Esophagus squamous epithelium (tissue), 4 donors: Measurements from ENCODE around the gene SIKE1.

DNA sequence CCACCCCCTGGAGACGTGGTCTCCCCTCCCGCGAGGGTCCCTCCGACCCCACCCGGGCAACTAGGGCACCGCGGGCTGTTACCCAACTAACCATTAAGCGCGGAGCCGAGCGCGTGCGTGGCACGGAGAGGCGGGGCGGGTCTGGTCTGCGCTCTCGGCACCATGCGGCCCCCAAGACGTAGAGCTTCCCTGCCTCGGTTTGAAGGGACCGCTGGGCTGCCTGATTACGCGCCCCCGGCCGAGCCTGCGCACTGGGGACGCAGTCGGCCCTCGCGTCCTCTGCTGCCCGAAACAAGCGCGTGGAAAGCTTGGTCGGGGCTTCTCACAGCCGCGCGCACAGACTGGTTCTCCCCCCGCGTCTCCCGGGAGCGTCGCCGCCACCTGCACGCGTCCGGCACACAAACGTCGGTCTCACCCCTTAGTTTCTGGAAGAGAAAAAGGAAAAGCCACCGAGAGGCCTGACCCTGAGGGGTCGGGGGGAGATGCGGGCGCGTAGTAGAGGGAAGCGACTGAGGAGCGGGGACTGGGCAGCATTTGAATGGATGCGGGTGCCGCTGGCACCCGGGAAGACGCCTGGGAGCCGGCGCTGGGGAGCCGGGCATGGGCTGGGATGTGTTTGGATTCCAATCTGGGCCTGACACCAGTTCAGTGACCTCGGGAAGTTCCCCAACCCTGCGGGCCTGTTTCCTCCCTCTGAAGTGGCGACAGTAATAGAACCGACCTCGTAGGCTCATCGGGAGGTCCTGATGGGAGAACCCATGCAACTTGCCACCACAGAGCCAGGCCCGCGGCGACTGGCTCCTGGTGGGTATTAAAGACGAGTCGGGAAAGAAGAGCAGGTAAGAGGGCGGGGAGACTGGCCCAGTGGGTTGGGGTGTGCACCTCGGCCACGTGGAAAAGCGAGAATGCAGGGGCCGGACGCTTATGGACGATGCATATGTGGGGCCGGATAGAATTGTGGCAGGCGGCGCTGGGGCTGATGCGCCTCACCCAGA lies 106.1 kb downstream of the SLC16A1 start:
- PRO-cap: unidirectional peak, minus-strand start at position 201 of the sequence
- RAMPAGE, long total RNA, 4 experiments: no peak in any of the 4 experiments

GRCh38 chr1:112904990-112905483 lies 51.0 kb downstream of the SLC16A1 start:
- PRO-cap: no peak
- RAMPAGE, long total RNA, 4 experiments: no peak in any of the 4 experiments

DNA sequence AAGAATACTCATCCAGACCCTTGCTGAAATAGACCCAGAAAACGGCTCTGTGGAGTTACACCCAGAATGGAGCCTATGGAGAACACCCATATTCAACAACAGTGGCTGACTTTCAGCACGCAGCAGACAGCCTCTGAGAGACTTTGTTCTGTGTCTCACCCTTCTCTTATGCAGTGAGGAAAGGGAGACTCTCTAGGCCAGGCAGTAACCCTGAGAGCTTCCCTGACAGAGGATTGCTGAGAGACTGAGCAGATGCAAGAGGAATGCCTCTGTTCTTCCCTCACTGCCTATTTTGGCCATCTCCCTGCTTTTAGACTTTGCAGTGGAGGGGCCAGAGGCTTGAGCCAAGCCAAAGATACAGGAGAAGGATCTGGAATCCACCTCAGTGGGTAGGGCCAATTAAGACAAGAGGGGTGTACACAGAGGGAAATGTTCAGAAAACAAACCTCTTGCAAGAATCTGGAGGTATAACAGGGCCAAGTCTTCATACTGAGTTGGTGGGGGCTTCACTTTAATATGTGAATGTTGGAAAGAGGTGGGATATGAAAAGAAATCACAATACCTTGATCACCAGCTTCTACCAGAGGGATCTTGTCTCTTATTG lies 41.9 kb upstream of the SLC16A1 start:
- PRO-cap: unidirectional peak, minus-strand start at position 168 of the sequence
- RAMPAGE, long total RNA, 4 experiments: no peak in any of the 4 experiments

DNA sequence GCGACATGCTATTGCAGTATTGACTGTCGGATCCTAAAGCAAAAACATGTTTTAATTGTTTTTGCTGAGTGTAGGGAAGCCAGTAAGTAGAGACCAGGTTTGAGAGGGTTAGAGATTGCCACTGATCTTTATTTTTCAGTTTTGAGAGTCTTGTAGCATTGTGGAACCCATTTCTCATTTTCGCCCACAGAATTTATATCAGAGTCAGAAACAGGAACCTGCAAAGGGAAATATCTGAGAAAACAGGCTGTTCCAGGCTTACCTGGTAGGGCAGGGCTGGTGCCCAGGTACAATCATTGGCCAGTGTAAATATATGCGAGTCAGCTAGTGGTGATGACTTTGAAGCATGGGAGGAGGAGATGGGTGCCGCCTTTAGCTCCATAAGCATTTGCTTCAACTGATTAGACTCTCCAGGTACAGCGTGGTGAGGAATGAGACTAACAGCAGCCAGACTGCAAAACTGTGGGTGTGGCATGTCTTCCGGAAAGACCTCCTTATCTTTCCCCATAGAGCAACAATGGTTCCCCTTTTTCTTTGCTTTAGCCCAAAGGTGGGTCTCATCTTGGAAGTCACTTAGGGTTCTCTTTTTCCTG lies 137.1 kb downstream of the LRIG2 start:
- PRO-cap: no peak
- RAMPAGE, long total RNA, 4 experiments: no peak in any of the 4 experiments

- PRO-cap: no peak
- RAMPAGE, long total RNA, 4 experiments: no peak in any of the 4 experiments
Measured at GRCh38 chr1:113438194-113438753, 48.0 kb downstream of the MAGI3 start.

DNA sequence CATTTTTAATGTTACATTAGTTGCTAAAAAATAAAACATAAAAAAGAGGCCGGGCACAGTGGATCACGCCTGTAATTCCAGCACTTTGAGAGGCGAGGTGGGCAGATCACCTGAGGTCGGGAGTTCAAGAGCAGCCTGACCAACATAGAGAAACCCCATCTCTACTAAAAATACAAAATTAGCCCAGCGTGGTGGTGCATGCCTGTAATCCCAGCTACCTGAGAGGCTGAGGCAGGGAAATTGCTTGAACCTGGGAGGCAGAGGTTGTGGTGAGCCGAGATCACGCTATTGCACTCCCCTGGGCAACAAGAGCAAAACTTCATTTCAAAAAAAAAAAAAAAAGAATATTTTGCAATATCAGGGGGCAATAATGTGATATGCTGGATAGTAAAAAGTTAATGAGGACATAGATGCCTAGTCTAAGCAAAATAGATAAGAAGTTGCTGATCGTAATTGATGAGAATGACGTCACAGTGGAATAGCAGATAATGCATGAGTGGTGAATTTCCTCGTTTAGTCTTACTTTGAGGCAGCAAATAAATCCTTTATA lies 58.6 kb downstream of the MAGI3 start:
- PRO-cap: no peak
- RAMPAGE, long total RNA, 4 experiments: no peak in any of the 4 experiments

DNA sequence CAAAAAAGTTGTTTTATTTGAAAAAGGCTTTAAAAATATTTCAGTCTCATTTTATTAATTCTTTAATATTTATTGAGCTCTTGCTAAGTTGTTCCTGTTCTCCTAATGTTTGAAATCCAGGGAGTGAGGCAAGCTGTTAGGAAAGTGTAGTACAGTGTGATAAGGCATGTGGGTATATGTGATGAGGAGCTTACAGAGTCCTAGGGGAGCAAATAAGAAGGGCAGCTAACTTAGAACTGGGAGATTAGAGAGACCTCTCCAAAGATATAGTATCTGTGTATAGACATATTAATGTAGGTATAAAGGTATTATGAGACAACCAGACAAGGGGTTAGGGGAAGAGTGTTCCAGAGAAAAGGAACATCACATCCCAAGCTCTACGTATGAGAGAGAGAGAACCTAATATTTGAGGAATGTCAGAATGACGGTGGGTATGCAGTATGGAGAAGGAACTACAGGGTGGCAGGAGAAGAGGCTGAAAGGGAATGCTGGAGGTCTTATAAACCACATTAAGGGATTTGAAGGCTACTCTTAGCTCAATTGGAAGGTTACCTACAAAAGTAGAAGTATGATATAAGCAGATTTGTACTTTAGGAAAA lies 135.9 kb downstream of the MAGI3 start:
- PRO-cap: no peak
- RAMPAGE, long total RNA, 4 experiments: no peak in any of the 4 experiments

- PRO-cap: no peak
- RAMPAGE, long total RNA, 4 experiments: no peak in any of the 4 experiments
Measured at GRCh38 chr1:113557440-113558071, 167.2 kb downstream of the MAGI3 start.

DNA sequence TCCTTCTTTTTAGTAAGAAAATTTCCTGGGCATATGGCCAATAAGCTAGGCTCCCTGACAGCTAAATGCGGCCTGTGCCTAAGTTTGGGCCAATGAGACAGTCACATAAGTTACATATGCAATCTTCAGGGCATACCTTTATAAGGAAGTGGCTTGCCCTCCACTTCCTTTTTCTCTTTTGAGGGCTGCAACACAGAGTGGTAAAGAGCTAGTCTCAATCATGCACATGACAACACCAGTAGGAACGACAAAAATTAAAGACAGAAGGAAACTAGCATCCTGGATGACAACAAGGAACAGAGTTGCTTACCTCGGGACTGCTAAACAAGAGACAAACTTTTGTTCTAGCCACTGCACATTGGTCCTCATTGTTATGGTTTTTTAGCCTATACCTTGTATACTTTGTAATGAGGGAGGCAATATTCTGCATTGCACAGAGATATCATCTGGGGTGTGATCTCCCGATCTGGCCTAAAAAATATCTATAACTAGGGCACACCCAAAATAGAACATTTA lies 24.3 kb upstream of the PHTF1 start:
- PRO-cap: no peak
- RAMPAGE, long total RNA, 4 experiments: no peak in any of the 4 experiments

GRCh38 chr1:113793577-113793827 lies 18.8 kb downstream of the RSBN1 start:
- PRO-cap: no peak
- RAMPAGE, long total RNA, 4 experiments: no peak in any of the 4 experiments

DNA sequence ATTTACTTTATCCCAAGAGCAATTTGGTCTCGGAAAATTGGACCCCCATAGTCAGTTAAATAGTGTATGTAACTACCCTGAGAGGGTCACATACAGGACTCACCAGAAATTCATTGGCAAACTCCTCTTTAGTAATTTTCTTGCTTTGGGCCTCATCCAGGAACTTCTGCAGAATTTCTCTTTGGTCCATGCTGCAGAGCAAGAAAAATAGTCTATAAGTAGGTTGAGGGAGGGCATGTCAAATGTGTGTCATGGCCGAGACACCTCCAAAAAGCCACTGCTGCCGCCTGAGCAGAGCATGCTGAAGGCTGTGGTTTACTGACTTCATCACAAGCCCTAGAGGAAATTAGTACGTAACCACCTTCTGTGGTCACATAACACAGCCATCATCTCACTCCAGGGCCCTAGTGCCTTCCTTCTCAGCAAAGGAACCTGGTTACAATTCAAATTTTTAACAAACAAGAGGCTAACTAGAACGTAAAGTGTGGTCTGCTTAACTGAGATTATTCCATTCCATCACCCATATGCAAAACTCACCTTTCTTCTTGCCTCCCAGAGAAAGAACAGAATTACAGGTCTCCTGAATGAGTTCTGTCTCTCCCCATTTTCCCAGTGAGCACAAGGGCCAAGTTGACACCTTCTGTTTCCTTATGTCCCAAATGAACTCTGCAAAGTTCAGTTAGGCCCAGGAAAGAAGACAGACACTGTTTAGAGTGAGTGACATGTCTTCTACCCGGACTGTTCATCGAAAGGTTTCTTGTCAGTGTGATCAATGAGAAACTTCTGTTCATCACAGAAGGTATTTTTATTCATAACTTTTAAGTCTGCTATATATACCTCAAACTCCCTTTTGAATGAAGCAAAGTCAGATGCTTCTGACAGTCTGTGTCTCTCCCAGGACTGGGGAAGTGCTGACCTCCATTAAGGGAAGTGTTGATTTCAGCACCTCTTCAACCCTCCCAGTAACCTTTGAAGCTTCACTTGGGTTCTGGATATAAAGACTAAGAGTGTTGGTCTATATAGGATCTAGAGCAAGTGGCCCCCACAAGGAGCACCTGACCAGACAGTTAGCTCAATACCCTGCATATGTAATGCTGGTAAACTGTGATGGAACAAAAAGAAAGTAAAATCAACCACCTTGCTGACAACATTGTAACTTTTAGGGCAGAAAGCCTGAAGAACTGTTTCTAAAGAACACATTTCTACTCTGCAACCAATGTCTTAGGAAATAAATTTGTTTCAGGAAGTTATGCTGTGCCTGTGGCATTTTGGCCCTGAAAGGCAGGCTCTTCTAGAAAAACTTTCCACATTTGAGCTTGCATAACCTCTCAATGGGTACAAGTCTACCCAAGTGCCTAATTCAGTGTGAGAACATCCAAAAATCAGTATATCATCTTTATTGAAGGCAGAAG lies 15.4 kb downstream of the BCL2L15 start:
- PRO-cap: bidirectional peak, plus-strand start at position 370 of the sequence, minus-strand start at position 279 of the sequence
- RAMPAGE, long total RNA, 4 experiments: start-site peak on the minus strand in 2 of 4 experiments, centred at positions 276 to 293 of the sequence, 8 to 10 reads per replicate

- PRO-cap: no peak
- RAMPAGE, long total RNA, 4 experiments: no peak in any of the 4 experiments
Measured at GRCh38 chr1:113969766-113970689, 9.2 kb upstream of the OLFML3 start.

- PRO-cap: no peak
- RAMPAGE, long total RNA, 4 experiments: no peak in any of the 4 experiments
Measured at GRCh38 chr1:114023129-114023704, 43.9 kb downstream of the OLFML3 start.

- PRO-cap: bidirectional peak, plus-strand start at chr1:114672099, minus-strand start at chr1:114672084
- RAMPAGE, long total RNA, 4 experiments: no peak in any of the 4 experiments
Measured at GRCh38 chr1:114671808-114672316, 2.0 kb upstream of the DENND2C start.

DNA sequence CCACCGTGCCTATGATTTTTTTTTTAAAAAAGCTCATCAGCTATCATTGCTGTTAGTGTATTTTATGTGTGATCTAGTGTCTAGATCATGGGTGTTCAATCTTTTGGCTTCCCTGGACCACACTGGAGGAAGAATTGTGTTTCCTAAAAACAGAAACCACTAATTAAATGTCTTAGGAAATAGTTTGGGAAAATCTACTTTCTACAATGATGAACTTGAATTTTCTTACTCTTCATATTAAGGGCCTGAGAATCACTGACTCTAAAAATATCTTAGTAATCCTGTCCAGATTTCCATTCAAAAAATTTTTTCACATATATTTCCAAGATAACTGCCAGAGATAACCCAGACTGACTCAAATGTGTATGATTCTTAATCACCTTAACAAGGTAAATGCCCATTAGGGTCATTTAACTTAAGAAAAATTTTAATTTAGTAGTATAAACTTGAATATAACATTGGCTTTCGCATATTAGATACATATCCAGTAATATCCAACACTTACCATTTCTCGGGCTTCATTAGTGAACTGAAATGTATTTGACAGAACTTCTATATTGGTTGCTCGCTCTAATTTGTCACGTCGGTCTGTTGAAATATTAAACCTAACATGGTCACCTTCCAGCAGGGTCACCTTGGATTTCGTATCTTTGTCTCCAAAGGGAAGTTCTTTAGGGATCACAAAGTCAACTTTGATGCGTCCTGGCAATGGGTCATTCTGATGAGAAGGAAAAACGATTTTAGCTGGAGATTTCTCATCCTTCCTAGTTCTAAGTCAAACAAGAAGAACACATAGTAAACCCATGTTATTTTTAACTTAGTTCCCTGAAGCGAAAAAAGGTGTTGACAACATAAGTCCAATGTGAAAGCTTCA lies 15.8 kb upstream of the NRAS start:
- PRO-cap: no peak
- RAMPAGE, long total RNA, 4 experiments: no peak in any of the 4 experiments

GRCh38 chr1:114736986-114737336 lies 20.4 kb upstream of the NRAS start:
- PRO-cap: no peak
- RAMPAGE, long total RNA, 4 experiments: no peak in any of the 4 experiments

GRCh38 chr1:114779982-114780973 lies at the start of gene SIKE1:
SIKE1 (minus strand) TSS chr1:114780685.
- PRO-cap: bidirectional peak, plus-strand start at chr1:114780798, minus-strand start at chr1:114780631
- RAMPAGE, long total RNA, 4 experiments: start-site peak on the minus strand in 4 of 4 experiments, at chr1:114780577-114780679 at its widest, 229 to 871 reads per replicate

- PRO-cap: no peak
- RAMPAGE, long total RNA, 4 experiments: no peak in any of the 4 experiments
Measured at GRCh38 chr1:115063212-115063609, 26.1 kb downstream of the TSPAN2 start.

GRCh38 chr1:115067561-115068052 lies 21.7 kb downstream of the TSPAN2 start:
- PRO-cap: unidirectional peak, plus-strand start at chr1:115067682
- RAMPAGE, long total RNA, 4 experiments: no peak in any of the 4 experiments

- PRO-cap: no peak
- RAMPAGE, long total RNA, 4 experiments: no peak in any of the 4 experiments
Measured at GRCh38 chr1:115098755-115099023, 9.4 kb upstream of the TSPAN2 start.